AG10803 (cell line): ENCODE measurements around the genes FXYD3, FXYD1, KMT2B, ARHGAP33, KIRREL2 and TBCB.

- RRBS, result no CpG with 5 or more reads among the region's 15 CpGs
These were observed 25.4 kb downstream of the HPN start for GRCh38 chr19:35066698-35067582.

DNA sequence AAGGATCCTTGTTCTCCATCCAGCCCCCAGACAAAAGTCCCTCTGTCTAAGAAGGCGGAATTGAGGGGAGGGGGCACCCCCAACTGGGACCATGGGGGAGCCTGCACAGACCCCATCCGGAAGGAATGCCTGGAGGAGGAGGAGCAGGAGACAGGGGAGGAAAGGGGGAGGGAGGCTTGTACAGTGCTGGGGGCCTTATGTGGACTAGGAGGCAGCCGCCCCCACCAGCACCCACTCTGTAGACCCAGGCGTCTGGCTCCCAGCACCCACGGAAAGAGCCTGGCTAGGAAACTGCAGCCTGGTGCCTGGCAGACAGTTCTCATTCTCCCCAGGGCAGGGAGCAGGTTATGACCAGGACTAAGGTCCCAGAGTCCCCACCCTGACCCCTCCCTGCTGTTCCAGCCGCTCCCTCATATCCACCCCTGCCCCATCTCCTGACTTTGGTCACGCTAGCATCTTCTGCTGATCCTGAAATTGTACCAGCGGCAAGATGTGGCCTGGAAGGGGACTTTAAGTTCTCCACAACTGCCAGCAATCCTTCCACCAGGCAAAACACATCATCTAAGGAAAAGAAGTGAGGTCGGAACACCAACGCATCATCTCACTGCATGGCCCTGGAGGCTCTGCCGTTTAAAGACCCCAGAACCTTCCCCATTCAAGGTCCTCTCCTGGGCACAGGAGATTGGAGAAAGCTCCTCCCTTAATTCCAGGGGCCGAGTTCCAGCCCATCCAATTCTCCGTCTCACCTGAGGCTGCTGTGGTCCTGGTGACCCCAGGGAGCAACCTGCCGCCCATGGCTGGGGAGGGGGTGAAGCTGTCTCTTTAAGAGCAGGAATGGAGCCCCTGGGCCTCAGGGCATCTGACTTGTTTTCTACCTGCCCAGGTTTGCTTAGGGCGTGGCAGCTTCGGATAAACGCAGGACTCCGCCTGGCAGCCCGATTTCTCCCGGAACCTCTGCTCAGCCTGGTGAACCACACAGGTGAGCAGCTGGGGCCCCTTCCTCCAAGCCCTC is at the start of gene FXYD3:
TSS of gene FXYD3 (plus strand) at position 443 of the 1,012 bp plus-strand sequence.
- RRBS, result no CpG with 5 or more reads among the region's 20 CpGs

- RRBS, result no CpG with 5 or more reads among the region's 6 CpGs
These were observed at the start of gene FXYD1 for GRCh38 chr19:35138725-35138889. Gene FXYD1 (plus strand): TSS chr19:35138824.

DNA sequence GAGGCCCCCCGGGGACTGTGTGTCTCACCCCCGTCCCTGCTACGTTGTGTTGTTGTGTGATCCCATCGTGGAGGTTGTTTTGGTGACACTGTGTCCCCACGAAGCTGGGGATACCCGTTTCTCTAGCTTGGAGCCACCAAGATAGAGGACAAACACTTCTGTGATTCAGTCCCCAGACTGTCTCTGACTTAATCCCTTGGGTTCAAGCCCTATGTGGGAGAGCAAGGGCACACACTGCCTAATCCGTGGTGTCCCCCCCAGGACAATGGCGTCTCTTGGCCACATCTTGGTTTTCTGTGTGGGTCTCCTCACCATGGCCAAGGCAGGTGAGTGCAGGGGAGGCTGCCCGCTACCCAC is 1.2 kb downstream of the FXYD1 start:
- RRBS, result no CpG with 5 or more reads among the region's 9 CpGs

GRCh38 chr19:35142386-35142909 is 607 bp upstream of the FXYD7 start:
- RRBS, result no CpG with 5 or more reads among the region's 27 CpGs

DNA sequence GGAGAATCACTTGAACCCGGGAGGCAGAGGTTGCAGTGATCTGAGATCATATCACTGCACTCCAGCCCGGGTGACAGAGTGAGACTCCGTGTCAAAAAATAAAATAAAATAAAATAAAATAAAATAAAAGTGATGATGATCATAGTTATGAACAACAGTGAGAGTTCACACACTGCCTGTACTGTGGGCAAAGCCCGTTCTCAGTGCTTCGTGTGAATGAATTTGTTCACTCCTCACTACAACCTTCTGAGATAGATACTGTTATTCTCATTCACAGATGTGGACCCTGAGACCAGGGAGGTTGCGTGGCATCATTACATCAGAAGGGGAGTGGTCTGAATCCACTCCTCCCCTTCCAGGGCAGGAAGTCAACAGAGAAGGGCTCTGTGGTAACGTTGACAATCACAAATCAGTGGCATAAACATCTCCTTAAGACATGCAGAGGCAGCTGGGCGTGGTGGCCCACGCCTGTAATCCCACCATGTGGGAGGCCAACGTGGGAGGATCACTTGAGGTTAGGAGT is 17.9 kb downstream of the FAM187B start:
- RRBS, result no CpG with 5 or more reads among the region's 10 CpGs

GRCh38 chr19:35261787-35263005 is 6.6 kb upstream of the USF2 start:
- RRBS, result no CpG with 5 or more reads among the region's 24 CpGs

- RRBS, result no CpG with 5 or more reads among the region's 12 CpGs
These were observed 2.2 kb upstream of the USF2 start for GRCh38 chr19:35266638-35266942.

- RRBS, result no CpG with 5 or more reads among the region's 8 CpGs
These were observed 2.4 kb upstream of the HAMP start for GRCh38 chr19:35279865-35280409.

DNA sequence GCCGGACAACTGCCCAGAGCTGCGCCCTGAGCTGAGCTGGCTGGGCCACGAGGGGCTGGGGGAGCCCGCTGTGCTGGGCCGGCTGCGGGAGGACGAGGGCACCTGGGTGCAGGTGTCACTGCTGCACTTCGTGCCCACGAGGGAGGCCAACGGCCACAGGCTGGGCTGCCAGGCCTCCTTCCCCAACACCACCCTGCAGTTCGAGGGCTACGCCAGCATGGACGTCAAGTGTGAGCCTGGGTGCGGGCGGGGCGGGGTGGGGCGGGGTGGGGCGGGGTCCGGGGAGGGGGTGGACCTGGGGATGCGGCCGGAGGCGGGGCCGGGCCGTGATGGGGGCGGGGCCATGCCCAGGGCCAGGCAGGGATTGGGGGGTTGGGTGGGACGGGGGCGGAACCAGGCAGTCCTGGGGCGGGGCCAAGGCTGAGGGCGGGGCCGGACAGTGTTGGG is 7.7 kb downstream of the MAG start:
- RRBS, result 32% methylated on average over 11 of the region's 30 CpGs

DNA sequence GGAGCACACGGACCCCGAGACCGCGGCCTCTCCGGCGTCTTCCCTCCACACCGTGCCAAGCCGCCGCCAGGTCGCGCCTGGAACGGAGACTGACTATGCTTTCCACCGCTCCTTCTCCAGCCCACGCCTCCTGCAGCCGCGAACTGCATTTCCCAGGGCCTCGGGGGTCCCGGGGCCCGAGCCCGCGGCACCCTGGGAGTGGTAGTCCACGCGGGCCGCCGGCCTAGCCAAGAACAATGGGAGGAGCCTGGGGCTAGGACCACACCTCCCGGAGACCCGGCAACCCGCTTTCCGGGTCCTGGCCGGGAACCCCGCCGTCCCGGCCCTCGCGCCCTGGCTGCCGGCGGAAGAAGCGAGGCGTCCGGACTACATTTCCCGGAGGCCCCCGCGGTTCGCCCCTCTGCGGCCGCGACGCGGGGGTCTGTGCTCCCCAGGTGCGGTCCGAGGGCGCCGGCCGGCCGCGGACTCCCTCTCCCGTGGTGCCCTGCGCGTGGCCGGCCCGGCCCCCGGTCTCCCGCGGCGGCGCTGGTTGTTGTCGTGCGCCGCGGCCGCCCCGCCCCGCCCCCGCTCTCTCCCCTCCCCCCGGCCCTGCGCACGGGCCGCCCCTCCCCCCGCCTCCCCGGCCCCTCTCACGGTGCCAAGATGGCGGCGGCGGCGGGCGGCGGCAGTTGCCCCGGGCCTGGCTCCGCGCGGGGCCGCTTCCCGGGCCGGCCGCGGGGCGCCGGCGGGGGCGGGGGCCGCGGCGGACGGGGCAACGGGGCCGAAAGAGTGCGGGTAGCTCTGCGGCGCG is at the start of gene KMT2B:
TSS of gene KMT2B (plus strand) at position 627 of the 790 bp plus-strand sequence.
- RRBS, result 2% methylated on average over 60 of the region's 110 CpGs

DNA sequence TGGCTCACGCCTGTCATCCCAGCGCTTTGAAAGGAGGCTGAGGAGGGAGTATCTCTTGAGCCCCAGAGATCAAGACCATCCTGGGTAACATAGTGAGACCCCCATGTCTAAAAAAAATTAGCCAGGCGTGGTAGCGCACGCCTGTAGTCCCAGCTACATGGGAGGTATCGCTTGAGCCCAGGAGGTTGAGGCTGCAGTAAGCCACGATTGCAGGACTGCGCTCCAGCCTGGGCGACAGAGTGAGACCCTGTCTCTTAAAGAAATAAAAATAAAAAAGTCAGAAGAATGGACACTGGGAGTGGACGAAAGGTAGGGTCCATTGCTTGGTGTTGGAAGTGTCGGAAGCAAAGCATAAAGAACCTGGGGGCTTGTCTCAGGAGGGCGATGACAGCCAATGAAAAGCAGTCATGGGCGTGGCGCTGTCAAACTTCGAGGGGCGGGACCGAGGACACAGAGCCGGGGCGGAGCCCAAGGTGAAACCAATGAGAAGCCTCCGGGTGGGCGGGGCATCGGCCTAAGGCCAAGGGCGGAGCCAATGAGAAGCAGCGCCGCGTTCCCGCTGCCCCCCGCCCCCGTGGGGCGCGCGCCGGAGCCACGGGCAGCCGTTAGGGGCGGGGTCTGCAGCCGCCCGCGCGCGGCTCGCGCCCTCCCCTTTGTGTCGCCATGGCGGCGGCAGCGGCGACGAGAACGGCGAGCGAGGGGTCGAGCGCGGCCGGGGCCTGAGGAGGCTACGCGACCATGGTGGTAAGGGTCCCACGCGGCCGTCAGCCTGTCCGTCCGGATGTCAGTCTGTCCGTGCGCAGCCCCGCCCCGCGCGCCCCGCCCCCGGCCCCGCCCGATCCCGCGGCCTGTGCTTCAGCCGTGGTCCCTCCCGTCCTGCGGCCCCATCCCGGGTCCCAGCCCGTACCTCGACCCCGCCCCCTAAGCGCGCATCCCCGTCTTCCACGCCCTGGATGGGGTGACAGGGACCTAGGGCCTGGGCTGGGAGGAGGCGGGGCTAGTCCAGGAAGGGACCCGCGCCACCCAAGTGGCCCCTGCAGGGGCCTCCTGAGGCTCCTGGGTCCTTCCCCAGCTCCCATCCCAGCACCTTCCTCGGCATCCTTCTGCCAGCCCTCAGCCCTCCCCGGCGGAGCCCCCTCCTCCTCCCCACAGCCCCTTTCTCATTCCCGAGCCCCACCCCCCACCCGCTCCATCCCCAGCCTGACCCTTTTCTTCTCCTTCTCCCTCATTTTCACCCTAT is at the start of gene ARHGAP33:
TSS of gene ARHGAP33 (plus strand) at position 644 of the 1,240 bp plus-strand sequence.
- RRBS, result 2% methylated on average over 36 of the region's 94 CpGs

GRCh38 chr19:35845195-35846265 is 6.8 kb downstream of the NPHS1 start:
- RRBS, result 5% methylated on average over 9 of the region's 84 CpGs

DNA sequence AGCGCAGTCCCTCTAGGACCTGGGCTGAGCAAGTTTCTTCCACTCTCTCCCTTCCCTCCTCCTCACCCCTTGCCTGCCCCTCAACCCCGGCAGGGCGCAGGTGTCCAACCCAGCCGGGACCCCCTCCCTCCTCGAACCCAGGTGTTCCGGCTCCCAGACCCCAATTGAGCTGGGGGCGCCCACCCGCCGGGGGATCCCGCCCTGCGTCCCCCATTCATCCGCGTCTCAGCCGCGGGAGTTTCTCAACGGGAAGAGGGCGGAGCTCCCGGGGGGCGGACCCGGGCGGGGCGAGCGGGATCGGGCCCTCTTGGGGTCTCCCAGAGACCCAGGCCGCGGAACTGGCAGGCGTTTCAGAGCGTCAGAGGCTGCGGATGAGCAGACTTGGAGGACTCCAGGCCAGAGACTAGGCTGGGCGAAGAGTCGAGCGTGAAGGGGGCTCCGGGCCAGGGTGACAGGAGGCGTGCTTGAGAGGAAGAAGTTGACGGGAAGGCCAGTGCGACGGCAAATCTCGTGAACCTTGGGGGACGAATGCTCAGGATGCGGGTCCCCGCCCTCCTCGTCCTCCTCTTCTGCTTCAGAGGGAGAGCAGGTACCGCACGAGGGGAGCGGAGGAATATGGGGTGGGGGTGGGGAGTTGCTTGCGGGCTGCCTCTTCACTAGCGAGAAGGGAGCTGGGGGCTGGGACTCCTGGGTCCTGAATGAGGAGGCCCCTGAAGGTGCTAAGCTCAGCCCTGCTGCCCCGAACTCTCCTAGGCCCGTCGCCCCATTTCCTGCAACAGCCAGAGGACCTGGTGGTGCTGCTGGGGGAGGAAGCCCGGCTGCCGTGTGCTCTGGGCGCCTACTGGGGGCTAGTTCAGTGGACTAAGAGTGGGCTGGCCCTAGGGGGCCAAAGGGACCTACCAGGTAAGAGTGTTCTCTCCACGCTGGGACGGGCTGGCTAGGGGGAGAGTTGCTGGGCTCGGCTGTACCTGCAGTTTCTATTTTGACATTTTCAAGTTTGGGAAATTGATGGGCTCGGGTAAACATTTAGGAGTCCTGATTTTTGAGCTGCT is at the start of gene KIRREL2:
TSS of gene KIRREL2 (plus strand) at position 320 of the 1,052 bp plus-strand sequence.
- RRBS, result 3% methylated on average over 11 of the region's 57 CpGs

GRCh38 chr19:35898583-35898864 is 3.8 kb upstream of the HCST start:
- RRBS, result 7% methylated on average over 8 of the region's 18 CpGs

DNA sequence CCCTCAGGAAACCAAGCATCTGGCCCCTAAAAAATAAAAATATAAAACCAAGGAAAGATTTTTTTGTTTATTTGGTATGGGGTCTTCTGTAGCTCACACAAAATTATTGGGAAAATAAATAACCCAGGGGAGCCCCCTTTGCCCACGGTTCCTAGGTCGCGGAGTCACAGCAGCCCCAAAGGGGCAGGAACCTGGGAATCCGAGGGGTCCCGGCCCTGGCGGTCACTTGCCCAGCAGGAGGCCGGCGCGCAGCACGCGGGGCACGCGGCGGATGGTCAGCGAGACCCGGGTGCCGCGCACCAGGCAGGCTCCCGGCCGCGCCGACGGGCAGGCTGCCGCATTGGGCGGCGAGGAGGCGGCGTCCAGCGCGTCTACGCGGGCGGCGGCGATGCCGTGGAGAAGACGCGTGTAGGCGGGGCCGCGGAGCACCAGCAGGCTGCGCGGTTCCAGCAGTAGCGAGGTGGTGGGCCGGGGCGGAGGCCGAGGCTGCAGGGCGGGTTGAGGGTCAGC is 510 bp upstream of the SYNE4 start:
- RRBS, result 2% methylated on average over 14 of the region's 48 CpGs

- RRBS, result no CpG with 5 or more reads among the region's 17 CpGs
These were observed 7.6 kb upstream of the OVOL3 start for GRCh38 chr19:36103369-36103799.

GRCh38 chr19:36115094-36115923 is at the start of gene TBCB:
Gene TBCB (plus strand): TSS chr19:36115468.
- RRBS, result 5% methylated on average over 3 of the region's 72 CpGs

- RRBS, result no CpG with 5 or more reads among the region's 18 CpGs
These were observed 3.7 kb upstream of the COX7A1 start for GRCh38 chr19:36155496-36156834.

- RRBS, result no CpG with 5 or more reads among the region's 11 CpGs
These were observed 8.2 kb upstream of the COX7A1 start for GRCh38 chr19:36160446-36160809.